Upper lobe of left lung (tissue), 5 donors: ENCODE data around the genes LRP1, STAC3, GLI1 and ARHGEF25.

GRCh38 chr12:57047431-57047996, 2.4 kb downstream of the MYO1A start:
- PRO-cap, 2 experiments, result no peak in any of the 2 experiments
- RAMPAGE, long total RNA, 4 experiments, result no peak in any of the 4 experiments

DNA sequence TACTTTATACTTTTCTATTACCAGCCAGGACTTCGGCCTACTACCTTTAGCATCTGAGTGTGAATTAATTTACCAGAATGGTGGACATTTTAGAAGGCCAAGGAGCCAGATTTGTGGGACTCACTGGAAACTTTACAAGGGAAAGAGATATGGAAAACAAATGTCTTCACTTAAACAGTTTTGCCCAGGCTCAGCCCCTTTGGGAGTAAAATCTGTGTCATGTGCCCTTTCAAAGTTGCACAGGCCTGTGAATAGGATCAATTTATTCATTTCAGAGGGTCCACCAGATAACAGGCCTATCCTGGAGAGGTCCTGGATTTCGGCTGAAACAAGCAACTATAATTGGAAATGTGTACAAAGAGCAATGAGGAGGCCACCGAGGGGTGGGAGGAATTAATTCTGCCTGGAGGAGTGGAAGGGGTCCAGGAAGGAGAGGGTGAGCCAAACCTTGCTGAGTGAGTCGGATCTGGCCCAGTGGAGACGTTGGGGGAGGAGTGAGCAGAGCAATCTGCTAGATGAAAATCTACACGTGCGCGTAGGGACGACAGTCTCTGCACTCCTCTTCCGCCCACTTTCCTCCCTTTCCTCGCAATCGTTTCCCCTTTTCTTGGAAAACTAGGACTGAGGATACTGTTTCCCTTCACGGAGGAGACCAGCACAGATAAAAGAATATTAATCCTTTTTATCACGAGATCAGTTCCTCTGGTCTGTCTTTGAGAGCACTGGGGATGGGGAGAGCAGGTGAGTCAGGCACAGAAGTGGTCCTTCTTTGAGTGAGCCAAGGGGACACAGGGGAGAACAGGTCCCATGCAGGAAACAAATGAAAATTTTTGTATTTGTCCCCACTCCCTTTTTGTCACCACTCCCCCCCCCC, 3.0 kb upstream of the NAB2 start:
- PRO-cap, 2 experiments, result peak in 1 of 2 experiments; most common plus-strand start position 526 of the sequence (in 1)
- RAMPAGE, long total RNA, 4 experiments, result no peak in any of the 4 experiments

DNA sequence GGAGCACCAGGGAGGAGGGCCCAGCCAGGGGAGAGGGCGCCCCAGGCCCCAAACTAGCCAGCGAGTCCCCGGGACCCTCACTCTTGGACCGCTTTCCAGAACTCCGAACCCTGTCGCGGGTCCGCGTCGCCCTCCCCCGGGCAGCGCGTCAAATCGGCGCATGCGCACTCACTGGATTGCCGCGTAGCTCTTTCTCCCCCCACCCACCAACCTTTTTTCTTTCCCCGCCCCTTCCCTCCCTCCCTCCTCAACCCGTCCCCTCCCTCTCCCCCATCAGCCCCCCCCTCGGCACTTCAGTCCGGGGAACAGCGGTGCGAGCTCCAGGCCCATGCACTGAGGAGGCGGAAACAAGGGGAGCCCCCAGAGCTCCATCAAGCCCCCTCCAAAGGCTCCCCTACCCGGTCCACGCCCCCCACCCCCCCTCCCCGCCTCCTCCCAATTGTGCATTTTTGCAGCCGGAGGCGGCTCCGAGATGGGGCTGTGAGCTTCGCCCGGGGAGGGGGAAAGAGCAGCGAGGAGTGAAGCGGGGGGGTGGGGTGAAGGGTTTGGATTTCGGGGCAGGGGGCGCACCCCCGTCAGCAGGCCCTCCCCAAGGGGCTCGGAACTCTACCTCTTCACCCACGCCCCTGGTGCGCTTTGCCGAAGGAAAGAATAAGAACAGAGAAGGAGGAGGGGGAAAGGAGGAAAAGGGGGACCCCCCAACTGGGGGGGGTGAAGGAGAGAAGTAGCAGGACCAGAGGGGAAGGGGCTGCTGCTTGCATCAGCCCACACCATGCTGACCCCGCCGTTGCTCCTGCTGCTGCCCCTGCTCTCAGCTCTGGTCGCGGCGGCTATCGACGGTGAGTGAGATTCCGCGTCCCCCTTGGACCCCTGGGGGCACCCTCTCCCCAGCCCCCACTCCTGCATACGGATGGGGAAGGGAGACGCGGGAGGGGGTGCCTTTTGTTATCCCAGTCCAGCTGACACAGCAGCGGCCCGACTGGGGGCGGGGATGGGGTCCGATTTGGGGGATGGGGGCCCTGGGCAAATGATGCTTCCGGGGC, at the start of gene LRP1:
TSS of gene LRP1 (plus strand) at position 291 of the 1,043 bp plus-strand sequence.
- PRO-cap, 2 experiments, result peak in 2 of 2 experiments; most common plus-strand start position 291 of the sequence (in 2); most common minus-strand start position 155 of the sequence (in 2)
- RAMPAGE, long total RNA, 4 experiments, result start-site peak on the plus strand in 4 of 4 experiments, centred at positions 469 to 774 of the sequence, 20 to 564 reads per replicate

GRCh38 chr12:57159747-57160254, 31.5 kb downstream of the LRP1 start:
- PRO-cap, 2 experiments, result no peak in any of the 2 experiments
- RAMPAGE, long total RNA, 4 experiments, result start-site peak on the plus strand in 1 of 4 experiments, at chr12:57159824-57159988 at its widest, 31 to 93 reads per replicate

GRCh38 chr12:57168570-57168769, 40.2 kb downstream of the LRP1 start:
- PRO-cap, 2 experiments, result no peak in any of the 2 experiments
- RAMPAGE, long total RNA, 4 experiments, result no peak in any of the 4 experiments

DNA sequence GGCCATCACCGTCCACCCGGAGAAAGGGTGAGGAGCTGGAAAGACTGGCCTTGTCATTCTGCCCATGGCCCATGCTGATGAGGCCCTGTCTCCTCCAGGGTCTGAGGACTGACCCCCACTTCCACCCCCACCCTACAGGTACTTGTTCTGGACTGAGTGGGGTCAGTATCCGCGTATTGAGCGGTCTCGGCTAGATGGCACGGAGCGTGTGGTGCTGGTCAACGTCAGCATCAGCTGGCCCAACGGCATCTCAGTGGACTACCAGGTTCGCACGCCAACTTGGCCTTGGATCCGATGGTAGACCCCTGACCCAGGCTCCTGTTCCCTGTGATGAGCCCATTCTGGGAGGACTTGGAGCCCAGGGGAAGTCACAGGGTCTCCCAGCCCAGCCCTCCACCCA, 32.4 kb upstream of the NXPH4 start:
- PRO-cap, 2 experiments, result no peak in any of the 2 experiments
- RAMPAGE, long total RNA, 4 experiments, result no peak in any of the 4 experiments

DNA sequence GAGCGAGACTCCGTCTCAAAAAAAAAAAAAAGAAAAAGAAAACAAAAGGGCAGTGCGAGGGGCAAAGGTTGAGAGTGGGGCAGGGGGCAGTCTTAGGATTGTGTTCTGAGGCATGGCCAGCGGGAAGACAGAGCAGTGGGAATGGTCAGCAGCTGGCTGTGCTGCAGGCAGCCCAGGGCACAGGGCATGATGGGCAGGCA, 9.2 kb upstream of the NXPH4 start:
- PRO-cap, 2 experiments, result no peak in any of the 2 experiments
- RAMPAGE, long total RNA, 4 experiments, result no peak in any of the 4 experiments

GRCh38 chr12:57226794-57227350, 2.6 kb upstream of the SHMT2 start:
- PRO-cap, 2 experiments, result no peak in any of the 2 experiments
- RAMPAGE, long total RNA, 4 experiments, result no peak in any of the 4 experiments

DNA sequence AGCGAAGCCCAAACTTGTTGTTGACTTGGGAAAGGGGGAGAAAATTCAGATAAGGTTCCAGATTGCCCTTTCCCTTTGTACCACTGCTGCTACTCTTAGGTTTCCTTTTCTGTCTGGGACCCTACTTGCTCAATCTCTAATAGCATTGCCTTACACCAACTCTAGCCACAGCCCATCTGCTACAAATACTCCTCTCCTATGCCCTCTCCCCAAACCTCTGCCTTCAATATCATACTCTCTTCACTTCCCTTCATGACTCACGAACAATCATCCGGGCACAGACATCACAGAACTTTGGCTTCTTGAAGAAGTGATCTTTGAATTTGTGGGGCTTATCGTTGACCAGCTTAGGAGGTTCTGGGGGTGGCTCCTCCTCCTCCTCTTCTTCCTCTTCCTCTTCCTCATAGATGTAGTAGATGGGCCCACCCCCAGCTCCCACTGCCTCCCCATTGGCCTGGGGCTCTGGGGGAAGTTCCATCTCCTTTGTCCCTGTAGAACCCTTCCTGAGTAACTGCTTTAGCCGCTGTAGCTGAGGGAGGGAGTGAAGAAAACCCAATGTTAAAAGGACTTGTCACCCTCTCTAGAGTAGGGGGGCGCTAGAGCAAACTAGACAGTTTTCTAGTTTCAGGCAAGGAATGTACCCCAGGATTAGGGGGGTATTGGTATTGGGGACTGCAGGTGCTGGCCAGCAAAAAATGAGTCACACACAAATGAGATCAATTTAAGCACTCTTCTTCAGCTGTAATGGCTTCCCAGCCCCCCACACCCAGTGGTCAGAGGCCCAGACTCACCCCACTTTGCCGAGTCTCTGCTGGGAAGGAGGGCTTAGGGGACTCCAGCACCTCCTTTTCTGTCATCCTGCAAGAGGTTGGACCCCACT, 2.0 kb downstream of the STAC3 start:
- PRO-cap, 2 experiments, result no peak in any of the 2 experiments
- RAMPAGE, long total RNA, 4 experiments, result start-site peak on the minus strand in 3 of 4 experiments, centred at positions 350 to 640 of the sequence, 14 to 55 reads per replicate

DNA sequence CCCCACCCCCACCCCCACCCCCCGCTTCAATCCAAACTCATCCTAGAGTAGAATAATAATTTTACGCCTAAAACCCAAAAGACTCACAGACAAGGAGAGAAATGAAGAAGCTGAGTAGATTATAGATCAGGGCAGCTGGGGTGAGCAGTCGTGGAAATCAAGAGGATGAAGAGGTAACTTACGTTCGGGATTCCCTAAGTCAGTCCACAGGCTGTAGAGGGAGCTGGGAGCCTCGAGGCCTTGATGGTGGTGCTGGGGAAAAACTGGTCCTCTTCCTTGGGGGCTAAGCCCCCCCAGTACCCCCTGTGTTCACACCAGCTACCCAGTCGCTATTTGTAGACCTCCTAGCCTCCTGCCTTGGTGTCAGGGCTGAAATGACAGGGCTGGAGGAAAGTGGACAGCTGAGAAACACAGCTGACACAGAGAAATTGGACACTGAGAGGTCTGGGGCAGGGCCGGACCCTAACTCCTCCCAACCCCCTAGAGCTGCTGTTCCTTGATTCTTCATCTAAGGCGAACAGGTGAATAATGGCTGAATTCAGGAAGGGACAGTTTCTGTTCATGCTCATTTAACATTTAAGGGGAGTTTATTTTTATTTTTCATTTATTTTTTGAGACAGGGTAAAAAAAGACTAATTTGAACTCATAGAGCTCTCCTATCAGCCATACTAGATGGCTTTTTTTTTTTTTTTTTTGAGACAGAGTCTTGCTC, at the start of gene STAC3:
TSS of gene STAC3 (minus strand) at position 377 of the 712 bp plus-strand sequence.
- PRO-cap, 2 experiments, result peak in 1 of 2 experiments; most common plus-strand start position 435 of the sequence (in 1); most common minus-strand start position 376 of the sequence (in 1)
- RAMPAGE, long total RNA, 4 experiments, result no peak in any of the 4 experiments

DNA sequence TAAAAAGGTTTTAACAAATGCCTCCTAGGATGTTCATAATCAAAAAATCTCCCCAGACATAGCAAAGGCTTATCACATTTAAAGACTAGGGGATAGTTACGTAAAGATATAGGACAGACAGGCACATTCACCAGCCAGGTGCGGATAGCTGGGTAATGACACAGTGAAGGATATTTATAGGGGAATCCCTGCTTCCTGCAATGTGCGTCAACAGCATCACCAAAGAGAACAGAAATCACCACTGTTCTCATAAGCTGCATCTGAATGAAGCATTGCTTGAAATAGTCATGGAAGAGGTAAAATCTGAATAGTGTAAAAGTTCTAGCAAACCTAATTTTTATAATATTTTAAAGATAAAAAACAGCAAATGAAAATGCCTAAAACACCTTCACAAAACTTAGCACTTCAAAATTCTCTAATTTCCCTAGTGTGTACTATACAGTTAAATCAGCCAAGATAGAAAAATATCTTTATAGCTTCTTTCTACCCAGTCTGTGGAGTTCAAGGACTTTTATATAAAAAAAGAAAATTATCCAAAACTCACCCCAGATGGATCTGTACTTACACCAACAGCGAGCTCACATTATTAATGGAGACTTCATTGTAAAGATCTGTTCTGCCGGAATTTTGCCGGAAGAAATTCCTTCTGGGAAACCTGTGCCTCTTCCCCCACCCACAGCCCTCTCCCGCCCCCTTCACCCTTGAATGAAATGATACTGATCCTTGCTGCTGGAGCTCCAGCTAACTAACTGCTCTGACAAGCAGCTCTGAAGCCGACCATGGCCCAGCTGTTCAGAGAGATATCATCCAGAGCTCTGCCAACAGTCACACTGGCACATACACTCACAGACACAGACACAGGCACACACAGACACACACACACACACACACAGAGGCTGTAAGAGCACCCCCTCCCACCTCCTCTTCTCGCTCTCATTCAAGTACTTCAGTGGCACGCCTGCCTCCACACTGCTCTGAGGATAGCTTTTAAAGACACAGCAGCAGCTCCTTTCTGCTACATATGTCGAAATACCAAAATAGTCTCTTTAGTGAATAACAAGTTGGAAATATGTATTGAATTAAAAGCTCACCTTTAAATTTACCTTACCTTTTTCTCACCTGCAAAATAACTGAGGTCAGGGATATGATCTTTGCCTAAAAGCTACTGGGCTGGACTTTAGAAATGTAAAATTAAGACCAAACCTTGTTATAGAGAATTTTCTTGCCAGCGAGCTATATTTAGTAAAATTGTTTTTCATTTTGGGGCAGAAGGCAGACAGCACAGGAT, 88.8 kb downstream of the R3HDM2 start:
- PRO-cap, 2 experiments, result no peak in any of the 2 experiments
- RAMPAGE, long total RNA, 4 experiments, result no peak in any of the 4 experiments

GRCh38 chr12:57459521-57460372, at the start of gene GLI1:
Gene GLI1, plus strand, starts transcription at chr12:57459785.
- PRO-cap, 2 experiments, result no peak in any of the 2 experiments
- RAMPAGE, long total RNA, 4 experiments, result no peak in any of the 4 experiments

- PRO-cap, 2 experiments, result no peak in any of the 2 experiments
- RAMPAGE, long total RNA, 4 experiments, result start-site peak on the plus strand in 2 of 4 experiments, at chr12:57476823-57476907 at its widest, 11 to 21 reads per replicate
Measured at GRCh38 chr12:57476656-57476997, 3.0 kb downstream of the ARHGAP9 start.

DNA sequence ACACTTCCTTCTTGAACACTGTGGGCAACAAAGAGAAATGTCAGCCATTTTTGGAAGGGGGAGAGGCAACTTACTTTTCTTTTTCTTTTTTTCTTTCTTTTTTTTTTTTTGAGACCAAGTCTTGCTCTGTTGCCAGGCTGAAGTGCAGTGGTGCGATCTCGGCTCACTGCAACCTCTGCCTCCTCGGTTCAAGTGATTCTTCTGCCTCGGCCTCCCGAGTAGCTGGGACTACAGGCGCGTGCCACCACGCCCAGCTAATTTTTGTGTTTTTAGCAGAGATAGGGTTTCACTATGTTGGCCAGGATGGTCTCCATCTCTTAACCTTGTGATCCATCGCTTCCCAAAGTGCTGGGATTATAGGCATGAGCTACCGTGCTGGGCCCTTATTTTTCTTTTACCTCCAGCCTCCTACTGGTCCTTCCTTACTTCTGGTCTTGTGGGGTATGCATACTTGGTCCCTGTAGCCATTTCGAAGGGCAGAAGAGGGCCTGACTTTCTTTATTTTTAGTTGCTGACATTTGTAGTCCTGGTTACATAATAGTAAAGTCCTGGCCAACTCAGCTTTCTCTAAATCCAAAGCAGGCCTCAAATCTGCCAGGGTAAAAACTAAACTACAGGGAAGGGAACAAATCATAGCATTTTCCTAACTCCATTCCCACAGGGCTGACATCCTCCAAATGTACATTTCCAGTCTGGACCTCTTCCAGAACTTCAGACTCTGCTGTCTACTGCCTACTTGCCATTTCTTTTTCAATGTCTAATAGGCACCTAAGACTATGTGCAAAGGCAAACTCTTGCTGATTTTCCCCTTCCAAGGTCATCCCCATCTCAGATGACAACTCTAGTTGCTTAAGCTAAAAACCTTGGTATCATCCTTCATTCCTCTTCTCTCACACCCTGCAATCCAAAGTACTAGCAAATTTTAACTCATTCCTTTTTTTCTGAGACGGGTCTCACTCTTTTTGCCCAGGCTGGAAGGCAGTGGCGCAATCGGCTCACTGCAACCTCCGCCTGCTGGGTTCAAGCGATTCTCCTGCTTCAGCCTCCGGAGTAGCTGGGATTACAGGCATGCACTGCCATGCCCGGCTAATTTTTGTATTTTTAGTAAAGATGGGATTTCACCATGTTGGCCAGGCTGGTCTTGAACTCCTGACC, 2.2 kb downstream of the DDIT3 start:
- PRO-cap, 2 experiments, result no peak in any of the 2 experiments
- RAMPAGE, long total RNA, 4 experiments, result start-site peak on the minus strand in 1 of 4 experiments, centred at position 1,034 of the sequence, 14 reads per replicate

DNA sequence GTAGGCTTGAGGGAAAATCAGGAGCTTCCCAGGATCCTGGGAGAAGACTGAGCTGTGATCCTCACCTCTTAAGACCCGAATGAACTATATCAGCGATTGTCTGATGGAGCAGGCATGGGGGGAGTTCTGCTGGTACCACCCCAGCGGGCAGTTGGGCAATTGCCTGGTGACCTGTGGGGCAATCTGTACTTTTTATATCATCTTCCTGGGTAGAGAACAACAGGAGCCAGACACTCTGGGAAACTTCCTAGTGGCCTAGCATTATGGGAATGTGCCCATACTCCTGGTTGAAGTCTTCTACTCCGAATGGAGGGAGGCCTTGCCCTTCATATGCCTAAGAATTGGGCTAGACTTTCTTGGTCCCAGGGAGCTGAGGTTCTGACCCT, 831 bp downstream of the MBD6 start:
- PRO-cap, 2 experiments, result no peak in any of the 2 experiments
- RAMPAGE, long total RNA, 4 experiments, result no peak in any of the 4 experiments

- PRO-cap, 2 experiments, result no peak in any of the 2 experiments
- RAMPAGE, long total RNA, 4 experiments, result no peak in any of the 4 experiments
Measured at GRCh38 chr12:57532470-57533406, 10.1 kb downstream of the MBD6 start.

GRCh38 chr12:57611019-57612189, at the start of gene ARHGEF25:
Gene ARHGEF25, plus strand, starts transcription at chr12:57611435.
- PRO-cap, 2 experiments, result peak in 2 of 2 experiments; most common plus-strand start chr12:57611462 (in 1); most common minus-strand start chr12:57611314 (in 1)
- RAMPAGE, long total RNA, 4 experiments, result start-site peak on the plus strand in 1 of 4 experiments, at chr12:57611393-57611528 at its widest, 22 reads per replicate

DNA sequence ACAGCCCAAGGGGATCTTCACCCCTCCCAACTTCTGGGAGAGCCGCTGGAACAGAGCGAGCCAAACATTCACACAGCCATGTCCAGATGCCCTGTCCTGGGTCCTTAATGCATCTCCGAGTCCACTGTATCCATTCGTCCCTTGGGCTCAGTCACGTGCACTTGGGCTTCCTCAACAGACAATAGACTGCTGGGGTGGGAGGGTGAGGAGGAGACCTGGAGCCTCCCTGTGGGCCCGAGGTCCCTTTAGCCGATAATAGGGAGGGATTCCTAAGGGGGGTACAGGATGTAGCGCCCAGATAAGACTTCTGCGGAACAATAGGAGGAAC, 6.7 kb downstream of the ARHGEF25 start:
- PRO-cap, 2 experiments, result no peak in any of the 2 experiments
- RAMPAGE, long total RNA, 4 experiments, result no peak in any of the 4 experiments

- PRO-cap, 2 experiments, result no peak in any of the 2 experiments
- RAMPAGE, long total RNA, 4 experiments, result start-site peak on the plus strand in 3 of 4 experiments, at chr12:57726263-57726302 at its widest, 8 to 21 reads per replicate
Measured at GRCh38 chr12:57725850-57726463, 12.6 kb downstream of the AGAP2 start.

- PRO-cap, 2 experiments, result peak in 2 of 2 experiments; most common plus-strand start chr12:57726689 (in 1); most common minus-strand start chr12:57726793 (in 1)
- RAMPAGE, long total RNA, 4 experiments, result no peak in any of the 4 experiments
Measured at GRCh38 chr12:57726464-57727284, 11.9 kb downstream of the AGAP2 start.